Foreskin keratinocyte (primary cell): ENCODE measurements around the gene PSMD2.

DNA sequence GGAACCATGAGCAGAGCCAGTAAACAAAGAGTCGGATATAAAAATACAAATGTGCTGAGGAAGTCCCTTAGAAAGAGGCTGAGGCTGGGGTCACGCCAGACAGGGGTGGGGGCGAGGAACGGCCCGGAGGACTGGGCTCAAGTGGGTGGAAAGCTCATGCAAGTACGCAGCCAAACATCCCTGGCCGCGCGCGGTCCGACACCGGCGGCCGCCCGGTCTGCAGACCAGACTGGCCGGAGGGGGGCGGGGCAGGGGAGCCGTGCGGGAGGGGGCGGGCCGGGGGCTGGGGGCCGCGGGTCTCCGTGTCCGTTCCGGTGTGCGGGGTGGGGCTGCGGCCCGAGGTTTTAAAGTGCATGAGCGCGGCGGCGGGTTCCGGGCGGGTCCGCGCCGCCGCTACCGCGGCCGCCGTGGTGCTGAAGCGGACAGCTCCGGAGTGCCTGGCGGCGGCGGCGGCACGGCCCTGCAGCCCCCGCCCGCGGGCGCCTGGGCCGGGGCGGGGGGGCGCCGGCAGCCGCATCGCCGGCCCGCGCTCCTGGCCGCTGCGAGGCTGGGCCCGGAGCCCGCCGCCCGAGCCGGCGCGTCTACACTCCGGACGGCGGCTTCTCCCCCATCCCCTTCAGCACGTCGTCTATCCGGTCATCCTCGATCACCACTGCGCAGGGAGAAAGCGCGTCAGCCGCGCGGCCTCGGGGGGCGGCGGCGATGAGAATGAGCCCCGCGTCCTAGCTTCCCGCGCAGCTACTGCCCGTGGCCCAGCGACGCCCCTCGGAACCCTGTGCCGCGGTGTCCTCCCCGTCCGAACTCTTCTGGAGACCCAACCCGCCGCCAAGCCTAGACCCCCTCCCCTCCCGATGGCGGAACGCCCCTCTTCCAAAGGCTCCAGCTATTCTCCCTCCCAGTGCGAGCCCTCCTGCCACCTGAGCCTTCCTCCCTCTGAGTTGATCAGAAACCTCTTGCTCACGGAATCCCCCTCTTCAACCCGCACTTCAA, 1.5 kb downstream of the CAMK2N2 start:
- RAMPAGE, total RNA, result no peak

GRCh38 chr3:184299153-184299975, at the start of gene PSMD2:
Gene PSMD2, plus strand, starts transcription at chr3:184299241.
- RAMPAGE, total RNA, result start-site peak on the plus strand at chr3:184299231-184299323, 1,995 and 3,047 reads in 2 replicates

- RAMPAGE, total RNA, result no peak
Measured at GRCh38 chr3:184316241-184316773, 1.9 kb downstream of the EIF4G1 start.

DNA sequence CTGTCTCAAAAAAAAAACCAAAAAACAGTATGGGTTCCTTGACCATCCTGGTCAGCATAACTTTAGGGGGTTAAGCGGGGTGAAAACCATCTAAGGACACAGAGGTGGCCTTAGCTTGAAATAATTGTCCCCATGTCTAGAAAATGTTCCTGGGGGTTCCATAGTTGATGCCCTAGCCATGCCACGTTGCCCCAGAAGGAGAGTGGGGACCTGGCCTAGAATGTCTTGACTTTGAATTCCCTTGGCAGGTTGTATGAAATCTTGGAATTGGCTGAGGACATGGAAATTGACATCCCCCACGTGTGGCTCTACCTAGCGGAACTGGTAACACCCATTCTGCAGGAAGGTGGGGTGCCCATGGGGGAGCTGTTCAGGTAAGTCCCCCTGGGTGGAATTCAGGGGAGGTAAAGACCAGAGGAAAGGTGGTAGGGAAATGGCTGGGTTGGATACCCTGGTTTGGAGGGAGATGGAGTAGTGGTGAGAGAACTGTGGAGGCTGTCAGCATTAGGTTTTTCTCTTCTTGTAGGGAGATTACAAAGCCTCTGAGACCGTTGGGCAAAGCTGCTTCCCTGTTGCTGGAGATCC, 8.9 kb upstream of the FAM131A start:
- RAMPAGE, total RNA, result no peak

DNA sequence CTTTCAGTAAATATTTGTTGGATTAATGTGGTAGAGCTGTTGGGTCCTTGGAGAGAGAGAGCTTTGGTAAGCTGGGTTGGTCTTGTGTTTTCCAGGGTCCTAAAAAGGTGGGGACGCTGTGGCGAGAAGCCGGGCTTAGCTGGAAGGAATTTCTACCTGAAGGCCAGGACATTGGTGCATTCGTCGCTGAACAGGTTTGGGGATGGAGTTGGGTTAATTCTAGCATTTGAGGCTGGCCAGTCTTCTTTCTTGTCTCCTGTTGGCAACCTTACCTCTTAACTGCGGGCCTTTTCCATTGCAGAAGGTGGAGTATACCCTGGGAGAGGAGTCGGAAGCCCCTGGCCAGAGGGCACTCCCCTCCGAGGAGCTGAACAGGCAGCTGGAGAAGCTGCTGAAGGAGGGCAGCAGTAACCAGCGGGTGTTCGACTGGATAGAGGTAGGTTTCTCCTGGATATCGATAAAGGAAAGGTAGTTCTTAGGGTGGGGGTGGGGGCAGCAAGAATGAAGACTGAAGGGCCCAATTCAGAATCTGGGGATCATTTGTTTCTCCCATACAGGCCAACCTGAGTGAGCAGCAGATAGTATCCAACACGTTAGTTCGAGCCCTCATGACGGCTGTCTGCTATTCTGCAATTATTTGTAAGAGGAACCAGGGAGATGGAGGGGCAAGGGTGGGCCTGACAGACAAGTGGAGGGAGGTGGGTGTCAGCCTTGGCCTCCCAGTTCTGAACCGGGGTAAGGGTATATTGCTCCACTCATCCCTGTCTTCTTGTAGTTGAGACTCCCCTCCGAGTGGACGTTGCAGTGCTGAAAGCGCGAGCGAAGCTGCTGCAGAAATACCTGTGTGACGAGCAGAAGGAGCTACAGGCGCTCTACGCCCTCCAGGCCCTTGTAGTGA, 6.0 kb upstream of the FAM131A start:
- RAMPAGE, total RNA, result no peak

DNA sequence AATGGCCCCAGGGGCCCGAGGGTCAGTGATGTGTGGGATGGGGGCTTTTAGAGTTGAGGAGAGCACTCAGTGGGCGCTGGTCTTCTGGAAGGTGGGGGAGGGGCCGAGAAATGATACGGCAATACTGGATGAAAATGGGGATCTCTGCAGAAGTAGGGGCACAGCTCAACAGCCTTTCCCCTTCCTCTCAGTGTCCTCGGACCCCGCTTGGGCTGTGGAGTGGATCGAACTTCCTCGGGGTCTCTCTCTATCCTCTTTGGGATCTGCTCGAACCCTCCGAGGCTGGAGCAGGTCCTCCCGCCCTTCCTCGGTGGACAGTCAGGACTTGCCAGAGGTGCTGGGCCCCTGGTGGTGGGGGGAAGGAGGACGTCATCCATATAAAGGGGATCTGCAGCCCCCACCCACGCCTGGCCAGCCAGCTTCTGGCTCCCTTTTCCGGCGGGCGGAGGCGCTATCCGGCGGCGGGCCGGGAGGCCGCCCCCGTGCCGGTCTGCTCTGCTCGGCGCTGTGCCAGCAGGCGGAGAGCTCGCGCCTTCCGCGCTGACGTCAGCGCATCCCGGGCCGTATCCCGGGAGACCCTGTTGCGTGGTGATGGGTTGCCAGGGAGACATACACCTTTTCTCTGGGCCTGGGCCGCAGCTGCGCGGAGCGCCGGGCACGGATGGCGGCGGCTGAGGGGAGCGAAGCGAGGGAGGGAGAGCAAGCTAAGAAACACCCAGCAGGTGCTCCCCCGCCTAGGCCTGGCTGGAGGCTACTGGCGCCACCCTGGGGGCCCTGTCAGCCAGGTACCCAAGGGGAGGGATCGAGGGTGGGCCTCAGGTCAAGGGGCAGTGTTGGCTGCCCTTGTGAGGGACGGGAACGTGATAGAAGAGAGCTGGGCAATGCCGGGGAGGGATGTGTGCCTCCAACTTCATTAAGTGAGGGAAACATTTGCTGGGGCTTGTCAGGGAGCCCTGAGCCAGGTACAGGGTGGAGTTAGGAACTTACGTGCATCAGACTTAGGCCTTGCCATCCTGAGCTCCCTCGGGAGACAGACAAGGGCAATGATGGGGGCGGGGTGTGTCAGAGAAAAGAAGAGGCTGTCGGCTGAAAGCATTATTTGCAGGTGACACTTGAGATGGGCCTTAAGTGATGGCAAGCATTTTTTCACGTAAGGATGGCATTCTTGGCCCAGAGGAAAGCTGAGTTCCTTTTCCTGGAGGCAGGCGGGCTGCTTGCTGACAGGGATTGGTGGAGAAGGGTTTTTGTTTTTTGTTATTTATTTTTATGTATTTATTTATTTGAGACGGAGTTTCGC, 1.2 kb downstream of the FAM131A start:
- RAMPAGE, total RNA, result no peak

DNA sequence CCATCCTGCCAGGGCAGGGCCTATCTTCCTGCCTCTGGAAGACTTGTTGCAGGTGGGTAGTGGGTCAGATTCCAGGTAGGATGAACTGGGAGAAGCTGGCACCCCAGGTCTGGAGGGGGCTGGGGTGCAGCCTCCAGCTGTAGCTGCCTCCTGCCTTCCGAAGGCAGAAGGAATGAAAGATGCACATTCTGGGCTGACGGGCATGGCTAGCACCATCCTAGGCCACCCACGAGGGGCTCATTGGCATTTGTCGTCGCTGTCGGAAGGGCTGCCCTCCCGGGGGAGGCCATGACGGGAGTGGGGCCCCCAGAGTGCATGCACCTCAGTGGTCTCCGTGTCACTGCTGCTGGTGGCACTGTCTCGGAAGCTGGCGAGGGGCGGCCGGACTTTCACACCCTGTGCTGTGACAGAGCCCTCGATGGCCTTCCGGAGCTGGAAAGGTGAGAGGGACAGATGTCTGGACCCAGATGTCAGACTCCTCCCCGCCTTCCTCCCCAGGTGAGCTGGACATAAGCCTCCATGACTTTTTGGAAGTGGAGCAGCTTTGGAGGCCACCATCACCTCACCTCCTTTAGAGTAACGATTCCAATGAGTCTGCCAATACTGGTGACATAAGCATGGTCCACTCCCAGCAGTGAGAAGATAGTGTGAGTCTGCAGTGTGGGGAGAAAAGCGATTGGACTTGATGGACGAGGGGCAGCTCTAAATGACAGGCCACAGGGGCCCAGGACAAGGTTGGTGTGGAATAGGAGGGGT, 9.1 kb downstream of the FAM131A start:
- RAMPAGE, total RNA, result no peak

DNA sequence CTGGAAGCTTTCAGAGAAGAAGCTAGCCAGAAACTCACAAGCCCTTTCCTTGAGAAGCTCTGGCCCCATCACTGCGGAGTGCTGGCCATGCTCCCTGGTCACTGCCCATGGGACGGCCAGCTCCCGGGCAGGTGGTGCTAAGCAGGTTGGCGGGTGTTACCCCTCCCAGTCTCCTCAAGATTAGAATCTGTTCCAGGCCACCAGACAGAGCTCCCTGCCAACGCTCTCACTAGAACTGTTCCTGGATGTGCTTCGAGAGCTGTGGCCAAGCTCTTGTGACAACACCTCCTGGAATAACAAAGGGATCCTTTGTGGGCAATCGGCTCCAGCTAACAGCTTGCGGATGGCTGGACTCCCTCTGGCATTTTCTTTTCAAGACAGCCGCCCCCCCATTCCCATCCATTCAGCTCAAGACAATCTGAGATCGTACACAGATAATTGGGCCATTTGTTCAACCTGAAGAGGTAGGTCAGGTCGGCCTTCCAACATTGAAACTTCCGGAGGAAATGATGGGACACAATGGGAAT, 11.8 kb upstream of the EPHB3 start:
- RAMPAGE, total RNA, result no peak

DNA sequence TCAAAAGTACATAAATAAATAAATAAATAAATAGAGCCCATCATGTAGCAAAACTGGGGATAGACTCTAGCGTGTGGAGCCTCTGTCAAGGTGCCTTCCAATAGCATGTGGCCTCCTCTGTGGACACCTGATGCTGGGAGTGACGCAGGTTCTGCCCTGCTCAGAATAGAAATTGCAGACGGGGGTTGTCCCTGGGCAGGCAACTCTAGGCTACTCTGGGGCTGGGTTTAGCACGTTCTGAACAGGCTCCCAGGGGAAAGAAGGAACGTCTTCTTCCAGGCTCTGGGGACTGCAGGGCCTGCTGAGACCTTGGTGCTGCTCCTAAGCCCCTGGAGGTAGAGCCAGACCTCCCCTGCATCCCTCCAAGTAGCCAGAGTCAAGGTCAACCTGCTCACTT, 65.4 kb downstream of the EPHB3 start:
- RAMPAGE, total RNA, result no peak

- RAMPAGE, total RNA, result no peak
Measured at GRCh38 chr3:185250598-185250986, 3.3 kb downstream of the EHHADH start.

- RAMPAGE, total RNA, result no peak
Measured at GRCh38 chr3:185324371-185324801, 38.5 kb upstream of the MAP3K13 start.

GRCh38 chr3:185417983-185418952, 55.3 kb downstream of the MAP3K13 start:
- RAMPAGE, total RNA, result start-site peak on the minus strand at chr3:185418805-185418835, 37 and 60 reads in 2 replicates

- RAMPAGE, total RNA, result no peak
Measured at GRCh38 chr3:185561961-185562520, 9.7 kb upstream of the LIPH start.

- RAMPAGE, total RNA, result no peak
Measured at GRCh38 chr3:185608143-185608756, 22.2 kb downstream of the SENP2 start.

DNA sequence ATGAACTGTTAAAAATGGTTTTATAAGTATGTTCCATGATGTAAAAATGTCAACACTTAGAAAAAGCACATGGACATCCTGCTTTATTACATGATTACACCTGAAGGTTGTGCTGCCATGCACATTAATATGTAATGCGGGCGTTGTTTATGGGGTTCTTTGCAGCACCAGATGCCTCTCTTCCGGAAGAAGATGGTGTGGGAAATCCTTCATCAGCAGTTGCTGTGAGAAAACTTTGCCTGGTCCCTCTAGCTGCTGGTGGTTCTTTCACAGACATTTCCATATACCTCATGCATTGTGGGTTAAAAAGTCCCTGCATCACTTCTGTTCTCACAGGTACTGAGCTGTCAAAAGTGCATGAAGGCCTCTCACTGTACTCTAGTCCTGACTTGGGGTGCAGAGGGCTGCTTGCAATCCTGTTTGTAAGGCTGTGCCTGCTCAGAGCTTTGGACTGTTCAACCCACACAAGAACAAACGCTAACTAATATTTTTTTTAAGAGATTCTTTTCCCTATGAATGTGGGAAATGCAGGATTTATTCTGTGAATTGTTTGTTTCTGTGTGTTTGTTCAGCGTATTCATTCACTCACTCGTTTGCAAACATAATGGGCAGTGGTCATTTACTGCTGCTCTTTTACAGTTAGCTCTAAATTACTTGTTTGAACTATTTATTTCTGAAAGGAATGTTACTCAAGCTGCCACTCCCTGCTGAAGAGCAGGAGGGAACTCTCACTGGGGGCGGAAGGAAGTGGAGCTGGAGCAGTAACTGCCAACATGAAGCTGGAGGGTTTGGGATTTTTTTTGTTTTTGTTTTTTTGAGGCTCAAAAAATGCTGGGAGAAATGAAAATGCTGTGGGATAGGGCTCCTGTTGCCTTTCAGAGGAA, 43.8 kb downstream of the SENP2 start:
- RAMPAGE, total RNA, result no peak

- RAMPAGE, total RNA, result no peak
Measured at GRCh38 chr3:185709059-185709816, 115.6 kb downstream of the IGF2BP2 start.

DNA sequence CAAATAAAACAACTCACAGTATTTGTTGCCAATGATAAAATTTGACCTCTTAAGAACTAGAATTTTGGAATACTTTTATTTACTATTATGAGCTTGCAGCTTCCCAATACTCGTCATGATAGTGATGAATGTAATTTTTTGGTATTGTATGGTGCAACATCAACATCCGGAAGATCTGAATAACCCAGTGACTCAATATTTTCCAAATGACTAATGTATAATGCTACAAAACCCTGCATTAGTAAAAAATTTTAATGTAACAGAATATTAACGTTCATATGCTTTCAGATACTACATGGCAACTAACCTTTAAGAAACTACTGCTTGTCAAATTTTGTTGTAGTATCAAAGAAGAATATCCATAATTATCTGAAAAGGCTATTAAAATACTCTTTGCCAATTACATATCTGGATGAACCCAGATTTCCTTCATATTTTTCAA, 95.4 kb downstream of the IGF2BP2 start:
- RAMPAGE, total RNA, result no peak

DNA sequence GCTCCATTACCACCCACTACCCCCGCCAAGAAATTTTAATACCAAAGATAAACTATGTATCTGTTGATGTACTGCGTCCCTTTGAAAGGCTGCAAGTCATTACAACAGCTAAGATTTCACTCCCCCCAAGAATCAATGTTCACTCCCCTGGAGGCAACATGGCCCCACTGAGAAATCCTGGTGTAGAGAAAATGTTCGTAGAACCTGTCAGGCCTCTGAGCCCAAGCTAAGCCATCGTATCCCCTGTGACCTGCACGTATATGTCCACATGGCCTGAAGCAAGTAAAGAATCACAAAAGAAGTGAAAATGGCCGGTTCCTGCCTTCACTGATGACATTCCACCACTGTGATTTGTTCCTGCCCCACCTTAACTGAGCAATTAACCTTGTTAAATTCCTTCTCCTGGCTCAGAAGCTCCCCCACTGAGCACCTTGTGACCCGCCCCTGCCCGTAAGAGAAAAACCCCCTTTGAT, 38.7 kb downstream of the IGF2BP2 start:
- RAMPAGE, total RNA, result no peak

DNA sequence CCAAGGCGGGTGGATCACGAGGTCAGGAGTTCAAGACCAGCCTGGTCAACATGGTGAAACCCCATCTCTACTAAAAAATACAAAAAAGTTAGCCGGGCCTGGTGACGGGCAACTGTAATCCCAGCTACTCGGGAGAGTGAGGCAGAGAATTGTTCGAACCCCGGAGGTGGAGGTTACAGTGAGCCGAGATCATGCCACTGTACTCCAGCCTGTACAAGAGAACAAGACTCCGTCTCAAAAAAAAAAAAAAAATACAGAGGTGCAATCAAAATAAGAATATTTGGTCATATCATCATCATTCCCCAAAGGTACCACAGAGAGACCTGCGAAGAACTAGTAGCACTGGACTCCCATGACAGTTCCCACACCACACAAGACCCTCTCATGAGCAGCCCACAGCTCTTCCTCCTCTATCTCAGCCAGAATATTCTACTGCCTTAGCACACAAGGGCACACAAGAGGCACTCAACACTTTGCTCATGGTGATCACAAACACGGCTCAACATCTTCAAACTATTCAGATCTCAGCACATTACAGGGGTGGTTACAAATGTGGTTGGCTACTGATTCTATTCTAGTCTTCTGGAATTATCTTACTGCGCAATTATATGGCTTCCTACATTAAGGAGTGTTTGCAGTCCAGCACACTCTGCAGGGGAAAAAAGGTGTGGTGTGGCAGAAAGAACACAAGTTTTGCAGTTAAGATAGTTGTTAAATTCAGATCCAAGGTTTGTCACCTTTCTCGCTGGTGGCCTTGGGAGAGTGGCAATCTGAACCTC, 32.1 kb downstream of the IGF2BP2 start:
- RAMPAGE, total RNA, result no peak

DNA sequence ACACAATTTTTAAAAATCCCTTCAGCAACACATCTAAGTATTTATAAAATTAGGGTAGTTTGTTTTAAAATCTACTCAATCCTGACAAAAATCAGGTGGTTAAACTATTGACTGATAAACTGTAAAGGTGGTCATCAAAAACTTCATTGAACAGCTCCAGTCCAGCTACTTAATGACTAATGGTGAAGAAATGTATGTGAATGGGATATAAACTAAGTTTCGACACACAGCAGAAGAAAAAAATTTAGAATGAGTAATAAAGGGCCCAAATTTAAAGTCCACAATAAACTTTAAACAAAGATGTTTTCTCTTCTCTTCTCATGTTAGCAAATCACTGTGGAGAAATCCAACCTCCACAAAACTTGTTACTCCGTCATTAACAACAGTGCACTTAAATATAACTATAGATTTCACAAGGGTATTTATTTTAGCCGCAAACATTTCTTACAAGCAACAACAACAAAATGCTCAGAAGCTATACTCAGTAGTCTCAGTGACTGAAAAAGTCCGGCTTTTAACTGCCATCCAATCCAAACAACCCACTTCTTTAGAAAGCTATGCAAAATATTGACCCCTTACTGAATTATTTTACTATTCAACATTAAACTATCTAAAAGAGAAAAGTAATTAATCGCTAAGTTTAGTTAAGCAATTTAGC, 2.6 kb downstream of the IGF2BP2 start:
- RAMPAGE, total RNA, result no peak